Colon Carcinoma Metastatic in the Brain (tissue), 2 donors: ENCODE measurements around a stretch of chr2.

DNA sequence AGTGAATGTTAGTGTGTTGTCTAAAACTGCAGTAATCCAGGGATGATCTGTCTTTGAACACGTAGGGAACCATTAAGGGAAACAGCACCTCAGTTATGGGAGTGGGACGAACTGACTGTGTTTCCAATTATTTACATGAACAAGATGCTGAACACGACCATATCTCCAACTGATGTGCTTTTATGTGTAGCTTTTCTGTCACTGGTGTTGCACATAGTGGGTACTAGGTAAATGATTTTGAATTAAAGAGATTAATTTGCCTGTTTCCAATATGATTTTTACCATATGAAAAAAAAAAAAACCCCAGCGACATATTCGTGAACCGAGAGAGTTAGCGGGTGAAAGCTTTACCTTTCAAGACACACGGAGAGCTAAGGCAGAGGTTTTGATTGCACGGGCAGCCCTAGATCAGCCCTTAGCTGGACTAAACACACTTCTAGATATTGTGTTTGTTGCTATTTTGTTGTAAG is 78.7 kb downstream of the POU3F3 start:
- PRO-cap, 2 experiments = no peak in any of the 2 experiments

DNA sequence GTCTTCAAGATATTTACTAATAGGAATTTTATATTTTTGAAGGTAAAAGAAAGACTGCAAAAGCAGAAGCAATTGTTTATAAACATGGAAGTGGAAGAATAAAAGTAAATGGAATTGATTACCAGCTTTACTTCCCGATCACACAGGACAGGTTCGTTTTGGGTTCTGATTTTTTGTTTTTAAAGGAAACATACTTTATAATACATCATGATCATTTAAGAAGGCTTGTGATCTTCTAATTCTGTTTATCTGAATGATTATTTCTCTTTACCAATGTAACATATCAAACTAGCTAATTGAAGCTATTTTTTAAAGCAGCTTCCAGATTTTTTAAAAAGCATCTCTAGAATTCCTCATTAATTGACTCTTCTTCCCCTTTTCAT is 55.6 kb downstream of the MRPS9 start:
- PRO-cap, 2 experiments = no peak in any of the 2 experiments

GRCh38 chr2:105096899-105097440 is 59.1 kb downstream of the MRPS9 start:
- PRO-cap, 2 experiments = no peak in any of the 2 experiments

- PRO-cap, 2 experiments = no peak in any of the 2 experiments
These were observed 33.8 kb downstream of the GPR45 start for GRCh38 chr2:105275315-105275703.

GRCh38 chr2:105328264-105329239 is 983 bp downstream of the TGFBRAP1 start:
- PRO-cap, 2 experiments = peak in 1 of 2 experiments; most common plus-strand start chr2:105328919 (in 1)

- PRO-cap, 2 experiments = no peak in any of the 2 experiments
These were observed 29.0 kb downstream of the FHL2 start for GRCh38 chr2:105369552-105370617.

- PRO-cap, 2 experiments = no peak in any of the 2 experiments
These were observed 20.9 kb downstream of the FHL2 start for GRCh38 chr2:105377936-105378280.

- PRO-cap, 2 experiments = no peak in any of the 2 experiments
These were observed 5.6 kb downstream of the FHL2 start for GRCh38 chr2:105393243-105393710.

DNA sequence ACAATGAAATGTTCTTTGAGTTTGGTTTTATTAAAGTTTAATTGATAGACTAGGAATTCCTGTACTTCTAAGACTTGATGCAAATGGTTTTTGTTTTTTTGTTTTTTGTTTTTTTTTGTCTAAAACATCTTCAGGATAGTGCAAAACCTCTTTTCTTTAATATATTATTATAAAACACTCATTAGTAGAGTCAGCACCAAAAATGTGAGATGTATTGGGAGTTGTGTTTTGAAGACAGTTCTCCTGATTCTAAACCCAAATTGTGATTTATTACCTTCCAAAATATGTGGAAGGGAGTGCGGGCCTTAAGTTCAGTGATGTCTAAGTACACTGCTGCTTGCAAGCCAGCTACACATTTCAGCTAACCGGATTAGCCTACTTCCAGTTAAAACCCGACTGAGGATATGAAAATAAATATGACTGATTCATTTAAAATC is 1.1 kb downstream of the FHL2 start:
- PRO-cap, 2 experiments = peak in 1 of 2 experiments; most common plus-strand start position 309 of the sequence (in 1)

DNA sequence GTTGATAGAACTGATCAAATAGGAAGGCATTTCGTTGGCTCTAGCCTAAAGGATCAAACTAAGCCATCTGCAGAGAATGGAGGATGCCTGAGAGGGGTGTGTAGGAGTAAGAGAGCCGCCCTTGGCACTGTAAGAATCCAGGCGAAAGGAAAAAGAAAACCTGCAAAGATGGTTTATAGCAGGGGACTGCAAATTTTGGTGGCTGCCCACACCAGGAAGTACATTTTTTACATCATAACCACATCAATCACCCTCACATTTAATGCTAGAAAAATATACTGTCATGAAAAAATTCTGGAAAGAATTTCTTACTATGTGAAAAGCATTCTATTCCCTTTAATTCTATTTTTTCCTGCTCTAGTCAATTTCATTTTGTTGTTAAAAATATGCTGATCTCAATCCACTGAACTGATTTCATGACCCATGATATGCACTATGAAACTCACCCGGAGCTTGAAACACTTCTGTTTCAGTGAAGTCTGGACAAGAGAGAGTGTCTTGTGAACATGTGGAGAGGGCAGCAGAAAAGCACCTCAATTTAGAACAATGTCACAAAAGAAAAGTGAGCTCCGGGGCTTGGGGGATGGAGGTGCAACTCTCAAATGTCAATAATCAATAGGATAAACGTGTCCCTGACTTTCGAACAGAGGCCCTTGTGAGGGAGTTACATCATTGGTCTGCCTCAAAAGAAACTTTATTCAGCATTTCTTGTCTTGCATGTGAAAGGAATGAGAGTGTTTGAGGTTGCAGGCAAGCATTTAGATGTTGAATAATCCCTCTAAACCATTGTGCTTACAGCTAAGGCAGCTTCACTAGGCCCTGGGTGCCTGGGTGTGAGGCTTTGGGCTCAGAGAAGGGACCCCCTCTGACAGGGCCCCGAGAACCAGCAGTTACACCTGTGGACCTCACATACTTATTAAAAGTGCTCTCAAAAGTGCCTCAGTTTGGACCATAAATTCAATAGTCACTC is 28.4 kb upstream of the FHL2 start:
- PRO-cap, 2 experiments = no peak in any of the 2 experiments

DNA sequence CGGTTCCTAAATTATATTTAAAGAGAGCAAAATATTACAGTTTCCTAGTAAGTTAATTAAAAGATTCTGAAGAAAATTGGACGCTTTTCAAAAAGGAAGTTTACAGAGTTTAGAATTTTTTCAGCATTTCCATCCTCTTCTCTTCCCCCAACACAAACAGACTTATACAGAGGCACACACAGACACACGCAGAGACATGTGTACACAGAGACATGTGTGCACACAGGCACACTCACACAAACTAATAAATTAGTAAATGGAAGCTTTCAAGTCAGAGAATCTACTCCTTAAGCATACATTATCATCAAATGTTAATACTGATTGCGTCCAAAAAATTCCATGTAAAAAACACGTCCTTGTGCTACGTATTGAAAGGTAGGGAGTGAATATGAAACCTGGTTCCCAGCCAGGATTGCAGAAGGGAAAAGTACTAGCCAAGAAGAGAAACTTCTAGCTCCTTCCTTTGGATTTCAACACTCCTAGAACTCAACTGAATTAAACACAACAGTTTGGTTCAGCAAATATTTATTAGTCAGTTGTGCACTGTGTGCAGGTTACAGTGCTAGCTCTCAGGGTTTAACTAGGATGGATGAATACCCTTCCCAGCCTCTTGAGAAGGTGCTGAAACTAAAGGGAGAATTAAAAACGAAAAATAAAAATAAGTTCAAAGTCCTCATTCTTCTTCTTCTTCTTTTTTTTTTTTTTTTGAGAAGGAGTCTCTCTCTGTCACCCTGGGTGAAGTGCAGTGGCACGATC is 33.8 kb upstream of the FHL2 start:
- PRO-cap, 2 experiments = no peak in any of the 2 experiments

DNA sequence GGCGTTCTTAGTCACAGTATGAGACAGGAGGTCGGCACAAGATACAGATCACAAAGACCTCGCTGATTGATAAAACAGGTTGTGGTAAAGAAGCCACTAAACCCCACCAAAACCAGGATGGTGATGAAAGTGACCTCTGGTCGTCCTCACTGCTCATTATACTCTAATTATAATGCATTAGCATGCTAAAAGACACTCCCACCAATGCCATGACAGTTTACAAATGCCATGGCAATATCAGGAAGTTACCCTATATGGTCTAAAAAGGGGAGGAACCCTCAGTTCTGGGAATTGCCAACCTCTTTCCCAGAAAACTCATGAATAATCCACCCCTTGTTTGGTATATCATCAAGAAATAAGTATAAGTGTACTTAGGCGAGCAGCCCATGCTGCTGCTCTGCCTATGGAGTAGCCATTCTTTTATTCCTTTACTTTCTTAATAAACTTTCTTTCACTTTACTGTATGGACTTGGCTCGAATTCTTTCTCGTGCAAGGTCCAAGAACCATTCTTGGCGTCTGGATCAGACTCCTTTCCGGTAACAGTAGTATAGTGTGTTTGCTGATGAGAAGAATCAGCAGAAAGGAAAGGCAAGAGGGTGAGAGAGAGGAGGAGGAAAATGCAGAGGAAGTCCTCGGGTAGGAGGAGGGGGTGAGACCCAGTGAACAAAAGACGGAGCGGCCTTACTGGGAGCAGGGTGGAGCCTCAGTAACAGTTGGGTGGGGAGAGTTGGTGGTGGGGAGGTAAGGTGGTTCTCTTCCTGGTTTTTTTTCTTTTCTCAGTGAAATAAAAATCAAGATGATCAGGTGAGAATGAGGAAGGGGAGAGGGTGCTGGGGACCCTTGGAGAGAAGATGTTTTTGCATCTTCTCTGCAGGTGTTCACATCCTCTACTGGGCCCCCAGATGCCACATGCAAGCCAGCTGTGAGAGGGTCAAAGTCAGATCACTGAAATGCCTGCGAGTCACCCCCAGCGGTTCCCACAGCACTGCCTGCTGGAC is 69.4 kb upstream of the FHL2 start:
- PRO-cap, 2 experiments = no peak in any of the 2 experiments

- PRO-cap, 2 experiments = no peak in any of the 2 experiments
These were observed 91.1 kb upstream of the FHL2 start for GRCh38 chr2:105490048-105490320.

DNA sequence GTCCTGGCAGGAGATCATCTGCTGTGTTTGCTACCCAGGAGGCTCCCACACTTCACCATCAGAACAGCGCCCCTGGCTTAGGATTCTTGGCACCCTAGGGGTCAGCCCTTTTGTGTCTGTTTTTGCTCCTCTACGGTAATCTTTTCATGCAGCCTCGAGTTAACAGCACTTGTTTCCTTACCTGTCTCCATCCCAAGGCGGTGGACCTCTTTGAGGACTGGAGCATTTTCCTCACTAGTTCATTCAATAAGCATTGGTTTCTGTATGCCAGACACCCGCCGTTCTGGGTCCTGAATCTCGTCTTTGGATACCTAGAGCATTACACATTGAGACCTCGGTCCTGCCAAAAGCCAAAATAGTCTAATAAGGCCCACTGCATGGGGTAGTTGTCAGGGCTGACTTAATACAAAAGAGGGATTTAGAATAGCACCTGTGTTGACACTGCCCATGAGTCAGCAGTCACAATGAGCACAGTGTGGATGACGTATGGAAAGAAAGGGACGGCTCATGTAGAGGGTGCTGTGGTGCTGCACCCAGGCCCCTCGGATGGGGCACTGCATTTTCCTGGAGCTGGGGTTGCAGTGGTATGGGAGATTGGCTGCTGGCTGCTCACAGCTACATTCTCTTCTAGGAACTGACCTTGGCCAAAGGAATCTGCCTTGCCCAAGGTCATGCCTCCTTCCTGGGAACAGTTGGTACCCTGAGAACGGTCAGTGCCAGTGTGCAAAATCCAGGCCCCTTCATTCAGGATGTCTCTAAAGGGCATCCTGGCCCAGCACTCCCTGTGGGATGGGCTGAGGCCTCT is 127.0 kb upstream of the NCK2 start:
- PRO-cap, 2 experiments = peak in 1 of 2 experiments; most common plus-strand start position 559 of the sequence (in 1)

GRCh38 chr2:105744330-105744600 is 447 bp upstream of the NCK2 start:
- PRO-cap, 2 experiments = no peak in any of the 2 experiments

GRCh38 chr2:105775659-105776724 is 31.3 kb downstream of the NCK2 start:
- PRO-cap, 2 experiments = no peak in any of the 2 experiments

DNA sequence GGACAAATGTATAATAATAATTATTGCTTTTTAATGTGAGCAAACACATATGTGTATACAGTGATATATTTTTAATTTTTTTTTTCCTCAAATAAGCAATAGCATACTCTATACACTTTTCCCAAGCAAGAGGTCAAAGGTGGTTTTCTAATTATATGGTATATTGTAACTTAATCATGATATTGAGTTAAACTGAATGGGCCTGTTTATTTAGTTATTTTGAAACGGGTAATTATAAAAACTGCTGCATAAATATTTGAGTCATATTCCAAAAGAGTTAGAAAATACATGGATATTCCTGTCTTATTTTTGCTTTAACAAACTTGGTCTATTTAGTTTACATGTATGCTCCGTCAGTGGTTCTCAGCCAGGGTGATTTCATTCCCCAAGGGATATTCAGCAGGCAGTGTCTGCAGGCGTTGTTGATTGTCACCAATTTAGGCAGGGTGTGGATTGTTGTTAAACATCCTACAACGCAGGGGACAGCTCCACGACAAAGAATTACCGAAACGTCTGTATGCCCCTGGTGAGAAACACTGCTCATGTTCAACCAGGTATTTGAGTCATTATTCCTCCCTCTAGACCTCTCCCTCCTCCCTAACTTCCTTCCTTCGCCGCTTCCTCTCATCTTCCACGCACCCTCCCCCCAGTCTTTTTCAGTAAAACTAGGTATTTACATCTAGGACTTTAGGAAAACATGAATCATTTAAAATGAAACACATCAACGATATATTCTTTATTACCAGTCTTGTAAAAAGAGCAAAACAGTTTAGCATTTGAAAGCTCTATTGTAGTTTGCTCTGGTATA is 50.7 kb downstream of the NCK2 start:
- PRO-cap, 2 experiments = no peak in any of the 2 experiments

GRCh38 chr2:105909184-105910006 is 156.1 kb upstream of the ECRG4 start:
- PRO-cap, 2 experiments = no peak in any of the 2 experiments

DNA sequence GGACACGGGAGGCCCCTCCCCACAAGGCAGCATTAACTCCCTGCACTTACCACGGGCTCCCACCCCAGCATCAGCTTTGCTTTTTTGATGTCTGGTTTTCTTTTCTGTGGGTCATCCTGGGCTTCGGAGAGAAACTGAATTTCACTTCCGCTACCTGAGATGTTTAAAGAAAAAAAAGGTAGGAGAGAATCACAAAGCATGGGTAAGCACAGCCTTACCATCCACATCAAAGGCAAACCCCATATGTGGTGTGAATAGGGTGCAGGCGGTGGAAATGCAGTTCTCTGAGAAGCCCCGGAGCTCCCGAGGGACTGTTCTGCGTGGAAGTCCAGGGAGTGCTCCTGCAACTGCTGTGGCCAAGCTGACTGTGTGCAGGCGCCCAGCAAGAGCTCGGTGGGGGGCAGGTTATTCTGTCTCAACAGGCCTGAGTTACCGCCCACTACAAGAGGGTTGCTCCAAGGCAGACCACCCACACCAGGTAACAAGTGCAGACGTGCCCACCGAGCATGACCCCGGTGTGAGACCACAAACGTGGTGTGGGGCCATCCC is 31.3 kb downstream of the ECRG4 start:
- PRO-cap, 2 experiments = no peak in any of the 2 experiments

DNA sequence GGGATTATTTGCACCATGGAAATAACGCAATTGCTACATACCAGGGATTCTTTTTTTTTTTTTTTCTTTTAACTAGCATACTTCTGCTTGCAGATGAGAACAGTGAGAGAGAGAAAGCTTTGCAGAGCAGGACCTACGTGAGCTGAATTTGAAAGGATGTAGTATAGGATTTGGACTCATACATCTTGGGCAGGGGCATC is 3.9 kb upstream of the UXS1 start:
- PRO-cap, 2 experiments = no peak in any of the 2 experiments